Cardiac ventricle fibroblast (primary cell): ENCODE data around the gene NLGN1.

DNA sequence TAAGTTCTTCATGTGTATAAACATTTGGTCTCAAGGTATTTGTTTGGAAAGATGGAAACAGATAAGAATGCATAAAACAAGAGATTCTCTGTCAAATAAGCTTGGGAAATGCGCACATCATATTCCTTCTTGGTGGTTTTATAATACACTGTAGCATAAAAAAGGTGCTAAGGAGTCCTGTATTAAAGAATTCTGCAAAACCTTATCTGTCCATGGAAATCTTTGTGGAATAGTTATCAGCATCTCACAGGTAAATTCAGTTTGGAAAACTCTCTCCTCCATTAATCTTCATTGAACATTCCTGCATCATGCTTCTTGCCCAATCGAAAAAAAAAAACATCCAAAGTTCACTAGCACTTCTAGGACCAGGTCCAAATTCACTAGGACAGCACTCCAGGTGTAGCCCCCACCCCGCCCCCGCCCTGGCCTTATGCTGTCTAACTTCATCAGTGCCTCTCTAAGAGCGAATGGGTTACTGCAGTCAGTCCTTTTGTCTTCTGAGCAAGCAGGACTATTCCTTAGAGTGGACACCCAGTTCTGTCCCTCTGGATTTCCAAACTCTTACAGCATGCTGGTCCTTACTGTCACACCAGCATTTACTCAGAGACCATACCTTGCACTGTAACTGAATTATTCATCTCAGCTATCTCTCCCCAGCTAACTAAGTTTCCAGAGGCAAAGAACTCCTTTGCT is 138.6 kb downstream of the PLD1 start:
- RAMPAGE, long total RNA, result no peak

DNA sequence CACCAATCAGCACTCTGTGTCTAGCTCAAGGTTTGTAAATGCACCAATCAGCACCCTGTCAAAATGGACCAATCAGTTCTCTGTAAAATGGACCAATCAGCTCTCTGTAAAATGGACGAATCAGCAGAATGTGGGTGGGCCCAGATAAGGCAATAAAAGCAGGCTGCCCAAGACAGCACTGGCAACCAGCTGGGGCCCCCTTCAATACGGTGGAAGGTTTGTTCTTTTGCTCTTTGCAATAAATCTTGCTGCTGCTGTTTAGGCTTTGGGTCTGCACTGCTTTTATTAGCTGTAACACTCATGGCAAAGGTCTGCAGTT is 63.6 kb downstream of the PLD1 start:
- RAMPAGE, long total RNA, result no peak

DNA sequence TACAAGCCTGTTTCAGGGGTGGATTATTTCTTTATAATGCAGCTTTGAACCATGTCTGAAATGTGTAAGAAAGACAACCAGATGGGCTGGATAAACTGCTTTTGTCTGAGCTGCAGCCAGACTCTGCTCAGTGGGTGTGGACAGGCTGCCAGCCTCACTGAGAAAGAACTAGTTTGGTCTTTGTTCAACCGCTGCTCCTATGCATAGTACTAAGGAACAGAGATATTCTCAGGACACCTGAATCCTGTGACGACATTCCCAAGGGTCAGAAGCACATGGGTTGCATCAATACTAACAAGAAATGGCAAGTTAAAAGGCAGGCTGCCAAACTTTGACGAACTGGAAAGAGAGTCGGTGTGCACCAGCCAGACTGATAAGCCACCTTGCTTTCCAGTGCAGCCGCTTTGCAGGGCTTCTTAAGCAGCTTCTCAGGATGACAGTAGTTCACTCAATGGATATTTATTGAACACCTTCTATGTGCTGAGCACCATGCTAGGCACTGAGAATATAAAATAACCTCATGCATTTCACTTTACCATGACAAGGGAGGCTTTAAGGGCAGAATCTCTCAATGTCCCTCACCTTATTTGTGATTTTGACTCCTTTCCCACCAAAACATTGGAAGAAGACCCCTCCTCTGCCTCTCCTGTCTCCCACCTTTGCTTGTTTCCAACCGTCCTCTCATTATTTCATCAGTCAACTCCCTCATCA is 57.1 kb downstream of the PLD1 start:
- RAMPAGE, long total RNA, result no peak

DNA sequence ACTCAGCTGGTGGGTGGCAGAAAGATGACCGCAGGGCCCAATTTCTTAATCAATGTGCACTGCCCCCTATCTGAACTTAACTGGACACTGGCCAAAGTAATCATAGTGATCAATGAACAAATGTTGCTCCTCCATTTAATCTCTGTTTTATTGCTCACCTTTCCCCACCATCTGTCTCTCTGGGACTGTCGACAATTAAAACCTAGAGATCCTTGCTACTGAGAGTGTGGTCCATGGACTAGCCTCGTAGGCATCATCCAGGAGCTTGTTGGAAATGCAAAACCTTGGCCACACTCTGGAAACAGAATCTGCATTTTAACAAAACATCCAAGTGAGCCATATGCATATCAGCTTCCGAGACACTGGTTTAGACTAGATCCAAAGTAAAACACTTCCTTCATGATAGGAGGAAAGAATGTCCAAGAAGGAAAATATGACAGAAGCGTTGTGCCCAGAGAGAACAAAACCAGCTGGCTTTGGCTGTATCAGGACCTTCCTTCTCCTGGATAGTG is 52.0 kb downstream of the PLD1 start:
- RAMPAGE, long total RNA, result no peak

DNA sequence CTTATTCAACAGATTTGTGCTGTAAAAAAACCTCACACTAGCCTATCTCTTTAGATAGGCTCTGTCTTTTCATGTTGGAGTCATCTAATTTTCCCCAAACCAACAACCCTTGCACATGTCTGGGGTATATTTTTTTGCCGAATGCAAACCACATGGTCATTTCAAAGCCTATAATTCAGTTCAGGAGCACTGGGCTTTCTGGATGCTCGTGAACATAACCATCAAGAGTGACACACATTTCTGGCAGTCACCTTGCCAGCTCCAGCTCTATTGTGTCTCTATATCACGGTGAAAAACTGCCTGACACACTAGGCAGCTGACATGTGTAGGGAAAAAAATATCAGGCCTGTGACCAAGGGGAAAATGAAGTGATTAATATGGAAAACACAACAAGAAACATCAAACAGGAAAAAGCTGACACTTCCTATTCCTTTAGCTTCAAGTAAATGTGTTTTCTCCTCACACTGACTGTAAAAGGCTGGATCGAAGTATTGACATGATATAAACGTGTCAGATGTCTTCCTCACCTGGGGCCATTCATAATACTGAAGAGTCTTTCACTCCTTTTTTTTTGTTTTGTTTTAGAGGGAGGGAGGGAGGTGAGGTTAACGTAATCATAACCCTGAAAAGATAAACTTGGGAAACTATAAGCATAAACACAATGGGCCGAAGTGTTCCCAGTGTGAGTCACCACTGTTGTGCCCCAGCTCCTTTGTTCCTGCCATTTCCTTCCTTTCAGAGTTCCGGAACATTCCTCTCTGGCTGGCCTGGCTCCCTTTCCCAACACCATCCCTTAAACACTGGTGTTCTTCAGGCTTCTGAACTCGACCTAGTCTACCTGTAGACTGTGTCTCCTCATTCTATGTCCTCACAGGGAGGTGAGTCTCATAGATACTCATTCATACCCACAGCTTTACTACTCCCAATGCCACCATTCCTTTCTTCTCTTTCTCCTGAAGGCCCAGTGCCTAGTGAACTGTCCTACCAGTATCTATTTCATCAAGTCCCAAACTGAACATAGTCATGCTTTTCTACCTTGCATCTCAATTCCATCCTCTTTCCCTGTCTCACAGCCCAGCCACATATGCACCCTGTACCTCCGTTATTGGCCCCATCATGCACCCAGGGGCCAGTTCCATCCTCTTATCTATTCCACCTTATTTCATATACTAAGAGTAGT is 18.7 kb downstream of the PLD1 start:
- RAMPAGE, long total RNA, result no peak

- RAMPAGE, long total RNA, result no peak
These were observed 31.4 kb downstream of the TMEM212 start for GRCh38 chr3:171874203-171875291.

DNA sequence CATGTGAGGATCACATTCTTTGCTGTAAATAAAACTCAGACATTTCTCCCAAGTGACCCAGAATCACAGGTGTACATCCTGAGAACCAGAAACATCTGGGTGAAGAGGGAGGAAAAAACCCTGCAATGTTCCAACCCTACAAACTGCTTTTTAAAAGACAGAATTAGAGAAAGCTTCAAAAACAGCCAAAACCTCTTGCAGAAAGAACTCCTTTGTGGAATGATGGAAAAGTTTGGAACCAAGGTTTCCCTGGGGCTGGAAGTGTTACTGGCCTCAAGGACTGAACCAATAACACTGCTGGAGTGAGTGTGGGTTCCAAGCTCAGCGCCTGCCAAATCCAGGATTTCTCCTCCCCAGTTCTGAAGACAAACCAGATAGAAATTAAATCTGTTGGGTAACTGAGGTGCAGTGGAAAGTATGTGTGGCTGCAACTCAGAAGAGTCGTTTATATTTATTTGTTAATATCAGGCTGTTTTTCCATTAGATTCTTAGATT is 66.6 kb upstream of the FNDC3B start:
- RAMPAGE, long total RNA, result no peak

- RAMPAGE, long total RNA, result no peak
These were observed 32.1 kb downstream of the FNDC3B start for GRCh38 chr3:172071253-172072125.

DNA sequence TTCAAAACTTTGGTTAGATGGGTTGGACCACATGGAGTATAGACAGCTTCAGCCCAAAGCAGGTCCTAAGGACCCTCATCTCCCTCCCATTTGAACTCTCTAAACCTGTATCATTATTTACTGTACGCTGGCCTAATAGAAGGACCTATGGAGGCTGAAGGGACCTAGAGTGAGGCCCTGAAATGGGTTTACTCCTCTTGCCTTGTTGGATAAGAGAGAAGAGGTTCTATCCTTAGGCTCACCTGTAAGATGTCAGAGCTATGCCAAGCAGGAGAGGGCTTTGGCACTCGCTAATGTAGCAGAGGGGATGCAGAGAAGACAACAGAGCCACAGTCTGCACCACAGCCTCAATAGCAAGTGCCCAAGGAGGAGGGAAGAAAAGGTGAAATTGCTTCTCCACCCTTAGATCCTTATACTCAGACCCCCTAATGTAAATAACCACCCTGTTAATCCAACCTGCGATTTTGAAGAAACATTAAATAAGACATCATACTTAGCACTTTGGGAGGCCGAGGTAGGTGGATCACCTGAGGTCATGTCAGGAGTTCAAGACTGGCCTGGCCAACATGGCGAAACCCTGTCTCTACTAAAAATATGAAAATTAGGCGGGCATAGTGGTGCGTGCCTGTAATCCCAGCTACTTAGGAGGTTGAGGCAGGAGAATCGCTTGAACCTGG is 71.1 kb downstream of the FNDC3B start:
- RAMPAGE, long total RNA, result no peak

DNA sequence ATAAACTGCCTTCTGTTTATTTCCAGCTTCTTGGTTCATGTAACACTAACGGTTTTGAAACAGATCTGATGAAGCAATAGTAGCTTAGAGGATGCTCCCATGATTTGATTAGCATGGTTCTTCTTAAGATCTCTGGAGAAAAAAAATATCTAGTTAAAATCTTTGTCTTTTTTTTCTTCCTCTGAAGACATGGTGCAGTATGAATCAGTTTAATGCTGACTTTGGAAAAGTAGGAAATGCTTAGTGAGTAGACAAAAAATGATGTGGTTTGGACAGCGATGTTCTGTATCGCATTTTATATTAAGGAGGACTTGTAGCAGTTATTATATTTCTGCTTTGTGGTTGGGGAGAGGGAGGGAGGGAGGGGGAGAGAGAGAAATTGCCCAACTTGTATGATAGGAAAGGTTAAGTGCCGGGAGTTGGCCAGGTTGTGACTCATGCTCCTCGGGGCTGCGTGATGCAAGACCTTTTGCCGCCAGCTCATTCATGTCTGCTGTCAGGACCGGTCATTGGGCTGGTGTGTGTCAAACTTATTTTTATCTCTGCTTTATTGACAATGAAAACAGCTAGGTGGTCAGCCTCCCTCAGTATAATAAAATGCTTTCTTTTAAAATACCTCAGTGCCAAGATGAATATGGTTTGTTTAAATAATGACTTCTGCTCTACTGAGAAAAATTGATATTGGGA is 90.4 kb downstream of the FNDC3B start:
- RAMPAGE, long total RNA, result no peak

GRCh38 chr3:172162800-172163345 is 123.5 kb downstream of the FNDC3B start:
- RAMPAGE, long total RNA, result no peak

DNA sequence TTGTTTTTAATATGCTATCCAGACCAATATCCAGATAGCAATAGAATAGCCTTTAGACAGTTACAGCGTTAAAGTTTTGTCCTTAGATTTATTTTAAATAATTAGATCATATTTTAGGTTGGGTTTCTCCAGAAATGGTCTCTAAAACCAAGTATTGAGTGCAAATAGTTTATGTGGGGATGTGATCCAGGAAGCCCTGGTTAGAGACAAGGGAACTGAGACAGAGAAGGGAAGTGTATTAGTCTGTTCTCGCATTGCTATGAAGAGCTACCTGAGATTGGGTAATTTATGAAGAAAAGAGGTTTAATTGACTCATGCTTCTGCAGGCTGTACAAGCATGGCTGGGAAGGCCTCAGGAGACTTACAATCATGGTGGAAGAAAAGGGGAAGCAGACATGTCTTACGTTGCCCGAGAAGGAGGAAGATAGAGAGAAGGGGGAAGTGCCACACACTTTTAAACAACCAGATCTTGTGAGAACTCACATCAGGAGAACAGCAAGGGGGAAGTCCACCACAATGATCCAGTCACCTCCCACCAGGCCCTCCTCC is 154.2 kb downstream of the GHSR start:
- RAMPAGE, long total RNA, result no peak

GRCh38 chr3:172347035-172347629 is 101.1 kb downstream of the GHSR start:
- RAMPAGE, long total RNA, result no peak

GRCh38 chr3:172623716-172624171 is 87.1 kb downstream of the NCEH1 start:
- RAMPAGE, long total RNA, result no peak

DNA sequence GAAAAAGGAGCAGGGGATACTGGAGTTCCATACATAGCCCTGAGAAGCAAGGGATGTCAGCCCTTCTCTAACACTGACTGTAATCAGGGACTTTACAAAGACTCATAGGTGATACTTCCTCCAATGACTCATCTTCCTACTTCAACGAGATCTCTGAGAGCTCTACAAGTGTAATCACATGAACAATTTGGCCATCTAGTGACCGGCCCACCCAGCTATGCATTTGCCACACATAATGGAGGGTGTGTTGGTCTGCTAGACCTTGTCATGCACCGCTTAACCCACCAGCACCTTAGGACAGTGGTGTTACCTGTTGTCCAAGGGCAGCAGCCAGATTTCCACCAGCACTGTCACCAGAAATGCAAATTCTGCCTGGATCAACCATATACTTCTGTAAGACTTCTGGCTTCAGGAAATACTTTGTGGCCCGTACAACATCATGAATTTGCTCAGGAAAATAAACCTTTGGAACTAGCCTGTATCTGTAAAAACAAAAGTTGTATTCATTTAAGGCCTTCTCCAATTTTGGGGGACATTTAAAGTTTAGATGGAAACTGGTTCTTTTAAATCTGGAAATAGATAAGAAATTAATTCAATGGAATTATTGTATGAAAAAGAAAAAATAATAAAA is 75.1 kb downstream of the NCEH1 start:
- RAMPAGE, long total RNA, result no peak

DNA sequence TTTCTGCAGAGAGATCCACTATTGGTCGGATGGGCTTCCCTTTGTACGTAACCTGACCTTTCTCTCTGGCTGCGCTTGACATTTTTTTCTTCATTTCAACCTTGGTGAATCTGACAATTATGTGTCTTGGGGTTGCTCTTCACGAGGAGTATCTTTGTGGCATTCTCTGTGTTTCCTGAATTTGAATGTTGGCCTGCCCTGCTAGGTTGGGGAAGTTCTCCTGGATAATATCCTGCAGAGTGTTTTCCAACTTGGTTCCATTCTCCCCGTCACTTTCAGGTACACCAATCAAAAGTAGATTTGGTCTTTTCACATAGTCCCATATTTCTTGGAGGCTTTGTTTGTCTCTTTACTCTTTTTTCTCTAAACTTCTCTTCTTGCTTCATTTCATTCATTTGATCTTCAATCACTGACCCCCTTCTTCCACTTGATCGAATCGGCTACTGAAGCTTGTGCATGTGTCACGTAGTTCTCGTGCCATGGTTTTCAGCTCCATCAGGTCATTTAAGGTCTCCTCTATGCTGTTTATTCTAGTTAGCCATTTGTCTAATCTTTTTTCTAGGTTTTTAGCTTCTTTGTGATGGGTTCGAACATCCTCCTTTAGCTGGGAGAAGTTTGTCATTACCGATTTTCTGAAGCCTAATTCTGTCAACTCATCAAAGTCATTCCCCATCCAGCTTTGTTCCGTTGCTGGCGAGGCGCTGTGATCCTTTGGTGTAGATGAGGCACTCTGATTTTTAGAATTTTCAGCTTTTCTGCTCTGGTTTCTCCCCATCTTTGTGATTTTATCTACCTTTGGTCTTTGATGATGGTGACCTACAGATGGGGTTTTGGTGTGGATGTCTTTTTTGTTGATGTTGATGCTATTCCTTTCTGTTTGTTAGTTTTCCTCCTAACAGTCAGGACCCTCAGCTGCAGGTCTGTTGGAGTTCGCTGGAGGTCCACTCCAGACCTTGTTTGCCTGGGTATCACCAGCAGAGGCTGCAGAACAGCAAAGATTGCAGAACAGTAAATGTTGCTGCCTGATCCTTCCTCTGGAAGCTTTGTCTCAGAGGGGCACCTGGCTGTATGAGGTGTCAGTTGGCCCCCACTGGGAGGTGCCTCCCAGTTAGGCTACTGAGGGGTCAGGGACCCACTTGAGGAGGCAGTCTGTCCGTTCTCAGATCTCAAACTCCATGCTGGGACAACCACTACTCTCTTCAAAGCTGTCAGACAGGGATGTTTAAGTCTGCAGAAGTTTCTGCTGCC is 46.1 kb downstream of the NCEH1 start:
- RAMPAGE, long total RNA, result no peak

- RAMPAGE, long total RNA, result no peak
These were observed at the start of gene NLGN1 for GRCh38 chr3:173397371-173398064. Gene NLGN1 (plus strand): TSS chr3:173397744.

DNA sequence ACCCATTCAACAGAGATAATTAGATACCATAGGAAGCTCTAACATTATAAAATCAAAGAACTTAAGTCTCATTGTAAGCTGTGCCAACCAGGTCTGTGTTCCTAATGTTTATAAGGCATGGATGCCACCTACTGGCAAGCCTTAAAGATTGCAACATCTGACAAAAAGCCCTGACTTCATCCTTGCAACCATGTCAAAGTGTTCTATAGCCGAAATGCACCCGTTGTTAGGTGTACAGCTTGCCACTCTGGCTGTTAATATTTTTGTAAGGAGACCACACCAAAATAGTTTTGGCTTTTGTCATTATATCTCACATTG is 258.3 kb downstream of the TBL1XR1 start:
- RAMPAGE, long total RNA, result no peak

DNA sequence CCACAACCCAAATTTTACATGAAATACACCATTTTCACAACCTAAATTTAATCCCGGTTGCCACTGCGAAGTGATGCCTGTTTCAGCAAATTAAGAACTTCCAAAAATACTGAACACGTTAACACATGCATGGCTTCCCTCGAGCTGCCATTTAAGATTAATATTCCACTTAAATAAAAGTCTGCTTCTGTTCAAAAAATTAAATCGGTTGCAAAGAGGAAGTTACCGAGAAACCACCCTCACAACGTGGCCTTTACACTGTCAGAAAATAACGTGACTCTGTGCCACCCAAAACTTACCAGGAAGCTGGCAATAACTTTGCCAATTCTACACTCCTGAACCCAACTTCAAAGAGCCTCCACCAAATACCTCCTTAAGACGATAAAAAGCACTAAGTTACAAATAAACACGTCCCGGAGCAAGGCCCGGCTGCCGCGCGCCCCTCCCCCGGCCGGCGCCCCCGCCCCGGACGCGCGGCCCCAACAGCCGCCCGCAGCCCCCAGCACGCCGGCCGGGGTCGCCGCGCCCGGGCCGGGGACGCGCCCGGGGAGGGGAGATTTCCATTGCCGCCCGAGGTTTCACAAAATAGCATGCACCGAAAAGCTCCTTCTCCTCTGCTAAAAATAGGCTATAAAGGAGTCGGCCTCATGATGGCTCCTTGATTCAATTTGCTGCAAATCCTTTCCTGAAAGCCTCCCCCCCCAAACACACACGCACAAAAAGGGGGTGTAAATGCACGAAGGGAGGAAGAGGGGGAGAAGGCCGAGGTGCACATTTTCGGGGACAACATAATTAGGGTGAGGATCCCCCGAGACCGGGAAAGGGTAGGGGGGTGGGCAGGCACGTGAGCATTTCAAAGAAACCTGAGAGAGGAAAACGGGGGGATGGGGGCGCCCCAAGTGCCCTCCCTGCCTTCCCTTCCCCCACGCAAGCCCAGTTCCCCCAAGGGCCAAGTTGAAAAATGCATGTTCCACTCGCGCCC is 950 bp downstream of the TBL1XR1 start:
- RAMPAGE, long total RNA, result no peak

- RAMPAGE, long total RNA, result no peak
These were observed 82.1 kb upstream of the TBL1XR1 start for GRCh38 chr3:177279475-177279731.